Thoracic aorta endothelial cell (primary cell): ENCODE data around the genes ARL6 and OR5K3.

DNA sequence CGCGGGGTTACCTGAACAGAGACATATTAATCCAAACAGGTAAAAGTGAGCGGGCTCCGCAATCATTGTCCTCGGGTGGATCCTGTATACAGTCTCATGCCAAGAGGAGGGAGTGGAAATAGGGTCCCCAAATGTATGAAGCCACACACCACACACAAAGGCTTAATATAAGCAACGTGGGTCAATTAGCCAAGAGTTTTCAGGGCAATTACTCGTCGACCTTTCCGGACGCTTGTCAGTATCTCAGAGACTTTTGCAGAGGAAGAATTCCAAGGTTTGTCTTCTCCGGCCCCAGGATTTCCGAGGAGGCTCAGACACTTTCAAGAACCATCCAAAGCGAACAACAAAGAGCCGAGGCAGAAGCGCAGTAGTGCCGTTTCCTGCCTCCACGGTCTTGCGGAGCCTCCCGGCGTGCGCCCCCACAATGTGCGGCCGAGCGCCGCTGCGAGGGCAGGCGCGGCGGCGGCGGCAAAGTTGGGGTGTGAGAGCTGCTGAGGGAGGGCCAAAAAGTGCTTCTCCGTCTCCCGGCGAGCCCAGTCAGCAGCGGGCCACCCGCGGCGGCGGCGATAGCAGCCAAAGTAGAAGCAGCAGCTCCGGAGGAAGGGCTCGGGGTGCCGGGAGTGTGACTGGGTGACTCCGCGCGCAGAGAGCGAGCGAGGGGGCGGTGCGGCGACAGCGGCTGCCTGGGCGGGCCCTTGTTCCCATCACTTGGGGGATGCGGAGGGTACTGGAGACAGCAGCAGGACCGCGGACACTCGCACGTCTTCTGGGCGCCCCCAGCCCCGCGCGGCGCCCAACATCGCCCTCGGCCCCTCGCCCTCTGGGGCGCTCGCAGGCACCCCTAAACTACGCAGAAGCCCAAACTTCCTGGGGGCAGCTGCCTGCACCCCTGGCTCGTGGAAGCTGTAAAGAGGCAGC is 749.1 kb downstream of the ROBO1 start:
- CAGE, long polyA plus RNA: no peak

DNA sequence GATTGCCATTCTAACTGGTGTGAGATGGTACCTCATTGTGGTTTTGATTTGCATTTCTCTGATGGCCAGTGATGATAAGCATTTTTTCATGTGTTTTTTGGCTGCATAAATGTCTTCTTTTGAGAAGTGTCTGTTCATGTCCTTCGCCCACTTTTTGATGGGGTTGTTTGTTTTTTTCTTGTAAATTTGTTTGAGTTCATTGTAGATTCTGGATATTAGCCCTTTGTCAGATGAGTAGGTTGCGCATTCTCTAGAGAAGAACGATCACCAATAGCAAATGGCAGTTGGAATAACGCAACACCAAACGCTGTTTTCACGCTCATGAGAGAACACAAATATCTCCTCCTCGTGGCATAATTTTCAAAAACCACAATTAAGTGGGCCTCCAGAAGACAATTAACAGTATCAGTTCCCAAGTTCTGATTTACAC is 859.9 kb upstream of the ROBO1 start:
- CAGE, long polyA plus RNA: no peak

GRCh38 chr3:81062509-81062824 is 699.0 kb downstream of the GBE1 start:
- CAGE, long polyA plus RNA: no peak

GRCh38 chr3:86940588-86941183 is 50.3 kb downstream of the VGLL3 start:
- CAGE, long polyA plus RNA: no peak

DNA sequence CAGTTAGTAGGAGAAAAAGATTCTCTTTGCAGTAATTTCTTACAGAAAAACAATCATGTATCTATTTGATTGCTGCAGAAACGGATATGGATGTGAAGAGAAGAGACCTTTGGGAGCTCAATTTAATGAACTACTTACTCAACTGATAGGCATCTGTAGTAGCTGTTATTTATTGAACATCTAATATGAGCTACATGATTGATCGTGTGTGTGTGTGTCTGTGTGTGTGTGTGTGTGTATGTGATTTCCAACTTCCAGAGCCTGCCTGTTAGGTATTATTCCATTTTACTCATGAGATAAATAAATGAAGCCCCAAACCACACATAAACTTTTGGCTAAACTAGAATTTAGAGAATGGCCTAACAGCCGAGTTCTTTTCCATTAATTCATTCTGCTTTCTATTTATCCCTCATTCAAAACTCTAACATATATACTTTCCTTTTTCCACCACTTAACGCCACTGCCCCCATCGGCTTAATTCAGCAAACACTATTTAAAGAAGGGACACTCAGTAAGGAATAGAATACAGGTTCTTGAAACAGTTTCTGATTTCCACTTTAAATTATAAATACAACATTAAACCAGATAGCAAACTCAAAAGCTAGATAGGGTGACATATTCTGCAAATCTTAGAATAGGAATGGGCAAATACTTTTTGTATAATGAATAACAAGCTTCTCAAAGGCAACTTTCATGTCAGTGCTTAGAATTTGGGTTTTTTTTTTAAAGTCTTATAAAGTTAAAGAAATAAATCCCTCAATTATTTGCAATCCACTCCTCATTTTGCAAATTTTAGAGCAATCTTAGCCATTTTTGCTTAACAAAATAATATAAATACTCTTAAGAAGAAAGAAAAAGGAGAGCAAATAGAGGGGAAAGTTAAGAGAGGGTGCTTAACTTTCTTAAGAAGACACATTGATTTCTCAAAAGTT is 47.9 kb downstream of the VGLL3 start:
- CAGE, long polyA plus RNA: no peak

- CAGE, long polyA plus RNA: no peak
Observed at GRCh38 chr3:88774844-88775044, 332.7 kb upstream of the EPHA3 start.

GRCh38 chr3:93939233-93940196 is 34.2 kb downstream of the PROS1 start:
- CAGE, long polyA plus RNA: no peak

- CAGE, long polyA plus RNA: no peak
Observed at GRCh38 chr3:94647755-94648249, 584.9 kb downstream of the NSUN3 start.

GRCh38 chr3:94648250-94648681 is 585.4 kb downstream of the NSUN3 start:
- CAGE, long polyA plus RNA: no peak

- CAGE, long polyA plus RNA: no peak
Observed at GRCh38 chr3:97764156-97765024, at the start of gene ARL6. ARL6 (plus strand) TSS chr3:97764758.

DNA sequence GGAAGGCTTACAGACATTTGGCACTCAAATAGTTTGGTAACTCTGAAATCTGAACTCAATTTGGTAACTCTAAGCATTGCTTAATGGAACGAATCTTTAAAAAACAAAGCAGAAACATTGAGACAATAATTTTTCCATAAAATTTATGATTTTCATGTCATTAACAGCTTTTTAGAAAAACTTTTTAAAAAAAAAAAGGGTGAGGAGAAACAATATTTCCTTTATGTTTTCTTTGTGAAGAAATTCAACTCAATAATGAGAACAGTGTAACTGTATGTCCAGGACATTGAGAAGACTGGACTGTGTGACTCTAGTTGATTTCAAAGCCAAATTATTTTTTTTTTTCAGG is 64.4 kb downstream of the CRYBG3 start:
- CAGE, long polyA plus RNA: no peak

DNA sequence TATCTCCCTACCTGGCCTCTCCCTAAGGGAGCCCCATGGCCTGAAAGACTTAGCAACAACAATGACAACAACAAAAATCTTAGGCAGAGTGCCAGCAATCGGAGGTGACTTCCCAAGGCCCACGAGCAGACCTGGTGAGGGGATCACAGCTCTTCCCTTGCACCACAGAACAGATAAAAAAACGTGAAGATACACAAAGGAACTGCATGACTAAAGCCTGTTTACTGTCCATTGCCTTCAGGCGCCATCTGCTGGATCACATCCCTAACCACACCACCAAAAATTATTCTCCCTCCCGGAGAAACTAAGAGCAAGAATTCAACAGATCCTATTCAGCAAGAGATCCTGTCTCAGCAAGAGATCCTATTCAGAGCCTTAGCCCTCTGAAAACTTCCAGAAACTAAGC is 24.2 kb upstream of the OR5K4 start:
- CAGE, long polyA plus RNA: no peak

DNA sequence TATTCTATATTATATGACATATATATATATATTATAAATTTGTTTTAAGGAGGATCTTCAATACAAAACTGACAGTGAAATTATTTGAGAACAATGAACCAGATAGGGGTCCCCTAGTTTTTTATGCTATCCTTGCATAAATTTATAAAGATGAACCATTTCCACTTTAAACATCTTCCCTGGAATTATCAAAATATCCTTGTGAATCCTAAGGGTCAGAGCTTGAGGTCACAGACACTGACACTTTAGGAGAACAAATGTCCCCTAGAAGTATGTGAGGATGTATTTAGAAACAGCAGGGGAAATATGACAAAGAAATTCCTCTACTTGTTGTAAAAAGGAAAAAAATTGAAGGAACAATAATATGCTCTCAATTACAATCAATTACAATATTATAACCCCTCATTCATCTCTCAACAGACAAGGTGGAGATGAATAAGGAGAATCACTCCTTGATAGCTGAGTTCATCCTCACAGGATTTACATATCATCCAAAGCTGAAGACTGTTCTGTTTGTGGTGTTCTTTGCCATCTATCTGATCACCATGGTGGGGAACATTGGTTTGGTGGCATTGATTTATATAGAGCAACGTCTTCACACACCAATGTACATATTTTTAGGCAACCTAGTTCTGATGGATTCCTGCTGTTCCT is at the start of gene OR5K3:
TSS of gene OR5K3 (plus strand) at position 432 of the 654 bp plus-strand sequence.
- CAGE, long polyA plus RNA: no peak

DNA sequence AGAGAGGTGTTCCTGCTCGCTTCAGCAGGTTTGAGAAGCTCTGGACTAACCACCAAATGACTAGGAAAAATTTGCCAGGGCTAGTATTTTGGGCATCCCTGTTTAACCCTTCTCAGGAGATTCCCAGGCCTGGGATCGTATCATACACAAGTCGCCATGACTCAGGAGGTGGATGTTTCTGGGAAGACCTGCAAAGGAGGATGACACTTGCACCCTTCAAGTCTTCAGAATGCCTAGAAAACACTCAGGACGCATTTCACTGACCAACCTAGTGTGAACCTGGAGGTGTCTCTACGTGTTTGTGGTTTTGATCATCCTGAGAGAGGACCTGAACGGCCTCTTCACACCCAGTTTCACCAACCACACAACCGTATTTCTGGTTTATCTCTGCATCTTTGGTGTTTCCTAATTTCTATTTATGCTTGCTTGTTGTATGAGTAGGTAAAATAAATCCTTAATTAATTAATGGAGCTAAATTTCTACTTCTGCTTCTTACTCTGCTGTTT is 2.8 kb upstream of the CLDND1 start:
- CAGE, long polyA plus RNA: no peak

GRCh38 chr3:98536334-98537021 is 4.7 kb downstream of the GPR15 start:
- CAGE, long polyA plus RNA: no peak

- CAGE, long polyA plus RNA: no peak
Observed at GRCh38 chr3:98754453-98754816, 8.7 kb upstream of the ST3GAL6 start.

GRCh38 chr3:98764149-98764537 is 1.0 kb downstream of the ST3GAL6 start:
- CAGE, long polyA plus RNA: no peak

DNA sequence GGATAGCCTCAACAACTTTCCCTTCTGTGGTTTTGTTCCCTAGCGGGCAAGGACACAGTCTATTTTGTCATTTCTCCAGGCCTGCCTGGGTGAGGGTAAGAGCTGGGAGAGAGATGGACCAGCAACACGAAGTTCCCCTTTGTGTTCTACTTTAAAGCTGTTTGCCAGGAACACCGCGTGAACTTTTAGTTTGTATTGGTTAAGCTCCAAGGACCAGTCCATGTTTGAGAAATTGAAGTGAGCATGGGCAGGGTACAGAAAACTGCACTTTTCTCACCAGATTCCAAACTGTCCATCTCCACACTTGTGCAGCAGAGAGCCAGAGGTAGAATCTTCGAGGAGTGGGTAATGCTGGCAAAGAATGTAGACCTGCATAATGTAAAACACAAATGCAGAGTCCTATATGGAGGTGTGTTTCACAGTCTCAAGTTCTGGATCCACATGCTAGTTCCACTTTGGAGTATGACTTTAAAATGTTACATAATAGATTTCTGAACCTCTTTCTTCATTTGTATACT is 21.1 kb downstream of the ST3GAL6 start:
- CAGE, long polyA plus RNA: no peak

DNA sequence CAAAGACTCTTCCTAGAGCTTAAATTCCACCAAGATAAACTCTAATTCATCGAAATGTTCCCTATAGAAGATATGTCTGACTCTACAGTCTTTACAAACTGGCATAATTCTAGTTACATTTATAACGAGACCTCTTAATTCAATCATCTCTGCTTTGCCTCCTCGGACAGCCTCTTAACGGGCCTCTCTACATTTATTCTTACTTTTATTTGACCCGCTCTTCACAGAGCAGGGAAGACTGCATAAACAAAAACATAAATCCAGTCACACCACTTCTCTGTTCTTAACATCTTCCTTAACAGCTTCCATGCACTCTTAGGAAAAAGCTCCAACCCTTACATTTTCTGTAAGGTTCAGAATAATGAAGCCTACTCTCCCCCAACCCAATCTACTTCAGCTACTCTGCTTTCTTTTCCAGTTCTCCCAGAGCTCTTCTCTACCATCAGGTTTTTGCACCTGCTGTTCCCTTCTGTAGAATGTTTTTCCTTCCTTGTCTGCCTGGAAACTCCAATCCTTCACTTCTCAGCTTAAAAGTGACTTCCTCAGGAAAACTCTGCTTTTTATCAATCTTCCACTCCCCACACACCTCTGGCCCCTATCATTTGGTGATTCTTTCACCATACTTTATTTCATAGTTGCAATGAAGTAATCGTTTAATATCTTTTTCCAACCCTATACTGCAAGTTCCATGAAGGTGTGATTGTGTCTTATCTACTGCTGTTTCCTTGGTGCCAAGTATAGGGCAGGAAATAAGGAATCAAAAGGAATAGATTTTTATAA is 55.9 kb downstream of the DCBLD2 start:
- CAGE, long polyA plus RNA: no peak

DNA sequence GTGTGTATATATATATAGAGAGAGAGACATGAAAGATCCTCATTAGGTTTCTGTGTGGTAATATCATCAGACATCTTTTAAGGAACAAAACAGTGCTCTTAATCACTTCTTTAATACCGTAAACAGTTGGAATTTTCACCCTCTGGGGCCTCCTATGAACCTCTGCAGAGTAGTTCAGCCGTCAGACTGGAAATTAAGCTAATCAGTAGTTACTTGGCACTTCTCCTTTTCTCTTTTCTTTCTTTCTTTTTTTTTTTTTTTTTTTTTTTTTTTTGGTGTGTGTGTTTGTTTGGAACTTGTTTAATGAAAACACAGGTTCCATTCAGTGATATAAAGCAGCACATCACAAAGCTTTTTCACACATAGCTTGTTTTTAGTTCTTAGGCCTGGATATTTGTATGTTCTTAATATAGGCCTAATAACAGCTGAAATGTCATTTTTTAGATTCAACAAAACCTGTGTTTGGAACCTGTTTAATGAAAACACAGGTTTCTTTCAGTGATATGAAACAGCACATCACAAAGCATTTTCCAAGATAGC is 139.9 kb downstream of the CMSS1 start:
- CAGE, long polyA plus RNA: no peak